GM06990 (cell line): ENCODE measurements around a stretch of chr9.

GRCh38 chr9:38008020-38008725 lies 60.9 kb downstream of the SHB start:
- RRBS, result no CpG with 5 or more reads among the region's 10 CpGs

GRCh38 chr9:38024267-38024925 lies 44.6 kb downstream of the SHB start:
- RRBS, result no CpG with 5 or more reads among the region's 5 CpGs

- RRBS, result 16% methylated on average over 2 of the region's 6 CpGs
Observed at GRCh38 chr9:38130649-38131242, 61.7 kb upstream of the SHB start.

- RRBS, result no CpG with 5 or more reads among the region's 13 CpGs
Observed at GRCh38 chr9:38318880-38319547, 73.5 kb upstream of the ALDH1B1 start.

- RRBS, result no CpG with 5 or more reads among the region's 1 CpG
Observed at GRCh38 chr9:39551465-39551950, 196.0 kb downstream of the SPATA31A1 start.

GRCh38 chr9:41356517-41356960 lies 167.4 kb upstream of the ZNG1F start:
- RRBS, result no CpG with 5 or more reads among the region's 27 CpGs

GRCh38 chr9:41654903-41655649 lies 466.0 kb upstream of the ZNG1F start:
- RRBS, result no CpG with 5 or more reads among the region's 35 CpGs

GRCh38 chr9:43117467-43117871 lies 934.0 kb downstream of the SPATA31A6 start:
- RRBS, result no CpG with 5 or more reads among the region's 7 CpGs

DNA sequence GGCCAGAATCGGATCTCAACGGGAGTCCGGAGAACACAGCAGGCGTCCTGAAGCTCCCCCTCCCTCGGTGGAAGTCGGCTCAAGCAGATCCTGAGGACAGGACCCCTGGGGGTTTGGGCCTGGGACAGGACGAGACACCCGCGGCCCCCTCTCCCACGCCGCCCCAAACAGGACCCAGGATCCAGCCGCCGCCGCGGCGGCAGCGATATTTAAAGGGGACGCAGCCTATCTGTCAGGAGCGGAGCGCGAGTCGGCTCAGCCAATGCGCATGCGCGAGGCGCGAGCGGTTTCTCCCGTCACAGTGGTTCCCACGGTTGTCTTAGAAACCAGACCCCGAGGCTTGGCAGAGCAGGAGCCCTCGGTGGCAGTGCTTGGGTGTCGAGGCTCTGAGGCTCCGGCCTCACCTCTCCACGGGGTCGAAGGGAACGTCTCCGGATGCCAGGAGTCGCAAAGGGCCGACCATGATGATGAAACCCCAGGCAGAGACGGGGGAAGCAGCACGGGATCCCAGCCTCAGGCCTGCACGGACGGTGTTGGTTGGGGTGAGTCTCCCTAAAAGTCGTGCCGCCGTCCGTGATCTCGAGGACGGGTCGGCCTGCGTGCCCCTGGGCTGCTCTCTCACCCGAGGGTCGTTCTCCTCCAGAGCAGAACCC lies 666.6 kb downstream of the SPATA31A7 start:
- RRBS, result no CpG with 5 or more reads among the region's 54 CpGs

- RRBS, result no CpG with 5 or more reads among the region's 48 CpGs
Observed at GRCh38 chr9:62801608-62802362, 1611.9 kb downstream of the SPATA31A7 start.

- RRBS, result 1% methylated on average over 7 of the region's 74 CpGs
Observed at GRCh38 chr9:62837984-62838935, 1648.4 kb downstream of the SPATA31A7 start.

- RRBS, result no CpG with 5 or more reads among the region's 6 CpGs
Observed at GRCh38 chr9:63325652-63326313, 1959.2 kb downstream of the FOXD4L5 start.

- RRBS, result no CpG with 5 or more reads among the region's 3 CpGs
Observed at GRCh38 chr9:63399775-63400844, 1884.9 kb downstream of the FOXD4L5 start.

GRCh38 chr9:65143849-65144270 lies 141.1 kb downstream of the FOXD4L5 start:
- RRBS, result no CpG with 5 or more reads among the region's 5 CpGs

DNA sequence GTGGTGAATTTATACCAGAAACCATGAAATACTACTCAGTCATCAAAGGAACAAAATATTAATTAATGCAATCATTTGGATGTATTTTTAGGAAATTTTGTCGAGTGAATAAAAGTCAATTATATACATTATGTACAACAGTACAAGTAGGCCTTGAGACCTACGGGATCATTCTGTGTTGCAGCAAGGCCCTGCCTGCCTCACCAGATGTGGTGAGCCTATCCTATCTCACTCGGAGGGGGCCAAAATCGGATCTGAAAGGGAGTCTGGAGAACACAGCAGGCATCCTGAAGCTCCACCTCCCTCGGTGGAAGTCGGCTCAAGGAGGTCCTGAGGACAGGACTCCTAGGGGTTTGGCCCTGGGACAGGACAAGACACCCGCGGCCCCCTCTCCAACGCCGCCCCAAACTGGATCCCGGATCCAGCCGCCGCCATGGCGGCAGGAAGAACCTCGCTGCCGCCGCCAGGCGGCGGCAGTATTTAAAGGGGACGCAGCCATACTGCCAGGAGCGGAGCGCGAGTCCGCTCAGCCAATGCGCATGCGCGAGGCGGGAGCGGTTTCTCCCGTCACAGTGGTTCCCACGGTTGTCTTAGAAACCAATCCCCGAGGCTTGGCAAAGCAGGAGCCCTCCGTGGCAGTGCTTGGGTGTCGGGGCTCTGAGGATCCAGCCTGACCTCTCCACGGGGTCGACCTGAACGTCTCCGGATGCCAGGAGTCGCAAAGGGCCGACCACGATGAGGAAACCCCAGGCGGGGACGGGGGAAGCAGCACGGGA lies 97.8 kb upstream of the FOXD4L5 start:
- RRBS, result no CpG with 5 or more reads among the region's 44 CpGs

- RRBS, result no CpG with 5 or more reads among the region's 43 CpGs
Observed at GRCh38 chr9:65386622-65387257, 101.7 kb upstream of the FOXD4L5 start.

- RRBS, result no CpG with 5 or more reads among the region's 32 CpGs
Observed at GRCh38 chr9:67717834-67718413, 140.8 kb upstream of the ANKRD20A1 start.

DNA sequence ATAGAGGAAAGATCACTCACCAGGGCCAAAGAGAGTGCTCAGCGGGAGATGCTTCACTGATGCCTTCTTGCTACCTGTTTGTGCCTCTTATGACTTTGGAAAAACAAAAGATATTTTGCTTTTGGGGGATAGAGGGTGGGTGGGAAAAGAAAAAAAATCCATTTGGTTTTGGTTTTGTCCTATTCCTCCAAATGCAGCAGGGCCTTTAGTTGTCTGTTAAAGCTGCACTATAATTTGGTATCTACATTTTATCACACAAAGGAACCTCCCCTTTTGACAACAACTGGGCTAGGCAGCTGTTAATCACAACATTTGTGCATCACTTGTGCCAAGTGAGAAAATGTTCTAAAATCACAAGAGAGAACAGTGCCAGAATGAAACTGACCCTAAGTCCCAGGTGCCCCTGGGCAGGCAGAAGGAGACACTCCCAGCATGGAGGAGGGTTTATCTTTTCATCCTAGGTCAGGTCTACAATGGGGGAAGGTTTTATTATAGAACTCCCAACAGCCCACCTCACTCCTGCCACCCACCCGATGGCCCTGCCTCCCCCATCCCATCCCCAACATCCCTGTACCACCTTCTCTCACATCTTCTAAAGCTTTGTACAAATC lies 10.9 kb downstream of the TMEM252 start:
- RRBS, result no CpG with 5 or more reads among the region's 2 CpGs

GRCh38 chr9:68640810-68641091 lies 64.3 kb upstream of the PIP5K1B start:
- RRBS, result no CpG with 5 or more reads among the region's 1 CpG

GRCh38 chr9:68643447-68644294 lies 61.4 kb upstream of the PIP5K1B start:
- RRBS, result no CpG with 5 or more reads among the region's 13 CpGs